Gastrocnemius medialis (tissue), 3 donors: Measurements from ENCODE around the genes DET1, MESP2 and AP3S2.

GRCh38 chr15:86163823-86164781 is 84.4 kb downstream of the AGBL1 start:
- PRO-cap: bidirectional peak, plus-strand start at chr15:86164007, minus-strand start at chr15:86163934; bidirectional peak, plus-strand start at chr15:86164482, minus-strand start at chr15:86164334
- RAMPAGE, long total RNA, 3 experiments: no peak in any of the 3 experiments

DNA sequence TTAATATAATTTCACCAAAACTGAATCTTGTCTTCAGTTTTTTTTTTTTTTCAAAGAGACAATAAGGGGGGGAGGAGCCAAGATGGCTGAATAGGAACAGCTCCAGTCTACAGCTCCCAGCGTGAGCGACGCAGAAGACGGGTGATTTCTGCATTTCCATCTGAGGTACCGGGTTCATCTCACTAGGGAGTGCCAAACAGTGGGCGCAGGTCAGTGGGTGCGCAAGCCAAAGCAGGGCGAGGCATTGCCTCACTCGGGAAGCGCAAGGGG is 792.9 kb downstream of the NTRK3 start:
- PRO-cap: no peak
- RAMPAGE, long total RNA, 3 experiments: no peak in any of the 3 experiments

- PRO-cap: bidirectional peak, plus-strand start at chr15:87949511, minus-strand start at chr15:87949348
- RAMPAGE, long total RNA, 3 experiments: no peak in any of the 3 experiments
These were observed 307.2 kb downstream of the NTRK3 start for GRCh38 chr15:87949240-87949783.

- PRO-cap: no peak
- RAMPAGE, long total RNA, 3 experiments: no peak in any of the 3 experiments
These were observed 65.4 kb downstream of the MRPL46 start for GRCh38 chr15:88401525-88402395.

GRCh38 chr15:88546181-88547116 is at the start of gene DET1:
Gene DET1, minus strand, starts transcription at chr15:88546681.
- PRO-cap: bidirectional peak, plus-strand start at chr15:88546418, minus-strand start at chr15:88546338; bidirectional peak, plus-strand start at chr15:88546719, minus-strand start at chr15:88546665
- RAMPAGE, long total RNA, 3 experiments: no peak in any of the 3 experiments

DNA sequence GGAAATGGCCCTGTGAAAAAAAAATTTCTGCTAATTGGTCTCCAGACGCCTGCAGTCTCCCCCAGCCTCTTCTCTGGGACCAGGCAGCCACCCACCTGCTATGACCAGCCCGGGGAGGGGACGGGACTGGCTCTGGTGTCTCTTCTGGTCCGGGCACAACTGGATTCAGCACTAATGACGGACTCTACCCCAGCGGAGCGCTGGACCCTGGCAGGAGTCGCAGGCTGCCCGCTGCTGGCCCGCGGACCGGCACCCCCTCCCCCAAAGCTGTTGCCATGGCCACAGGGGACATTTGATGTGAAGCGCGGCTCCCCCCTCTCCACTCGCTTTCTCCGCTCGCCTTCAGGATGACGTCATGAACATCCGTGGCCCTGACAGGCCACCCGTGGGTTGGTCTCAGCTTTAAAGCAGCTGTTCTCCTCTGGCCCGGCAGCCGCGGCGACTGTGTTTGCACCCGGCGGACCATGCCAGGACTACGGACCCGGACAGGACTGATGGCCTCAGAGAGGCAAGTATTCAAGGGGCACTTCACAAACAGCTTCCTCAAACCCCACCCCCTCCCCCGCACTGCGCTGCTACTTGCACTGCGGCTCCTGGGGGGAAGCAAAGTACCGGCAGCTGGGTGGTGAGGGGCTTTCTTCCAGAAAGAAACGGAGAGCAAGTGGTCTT is 16.8 kb upstream of the AEN start:
- PRO-cap: no peak
- RAMPAGE, long total RNA, 3 experiments: no peak in any of the 3 experiments

GRCh38 chr15:88626256-88626915 is 5.2 kb downstream of the AEN start:
- PRO-cap: no peak
- RAMPAGE, long total RNA, 3 experiments: no peak in any of the 3 experiments

DNA sequence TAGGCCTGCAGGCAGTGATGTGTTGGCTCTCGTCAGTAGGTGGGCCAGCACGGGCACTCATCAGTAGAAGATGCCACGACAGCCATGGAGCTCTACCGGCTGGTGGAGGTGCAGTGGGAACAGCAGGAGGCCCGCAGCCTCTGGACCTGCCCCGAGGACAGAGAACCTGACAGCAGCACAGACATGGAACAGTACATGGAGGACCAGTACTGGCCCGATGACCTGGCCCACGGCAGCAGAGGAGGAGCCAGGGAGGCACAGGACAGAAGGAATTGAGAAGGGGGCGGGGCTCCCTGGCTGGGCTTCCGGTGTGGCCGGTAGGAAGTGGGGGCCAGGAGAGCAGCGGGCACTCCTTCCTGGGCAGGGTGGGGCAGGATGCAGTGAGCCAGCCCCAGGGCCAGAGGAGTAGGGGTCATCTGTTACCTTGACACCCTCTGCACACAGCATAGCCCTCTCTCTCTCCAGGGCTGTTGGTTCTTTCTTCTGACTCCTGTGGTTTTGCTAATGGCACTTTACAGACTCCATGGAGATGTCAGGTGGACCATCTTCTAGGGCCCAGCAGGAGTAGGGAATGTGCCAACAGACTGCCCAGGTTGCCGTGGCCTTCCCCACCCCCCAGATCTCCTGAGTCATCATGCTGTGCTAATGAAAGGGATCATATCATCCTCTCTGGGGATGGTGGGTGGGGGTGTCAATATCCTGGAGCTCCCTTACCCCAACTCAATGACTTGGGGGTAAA is 8.6 kb upstream of the ISG20 start:
- PRO-cap: no peak
- RAMPAGE, long total RNA, 3 experiments: no peak in any of the 3 experiments

DNA sequence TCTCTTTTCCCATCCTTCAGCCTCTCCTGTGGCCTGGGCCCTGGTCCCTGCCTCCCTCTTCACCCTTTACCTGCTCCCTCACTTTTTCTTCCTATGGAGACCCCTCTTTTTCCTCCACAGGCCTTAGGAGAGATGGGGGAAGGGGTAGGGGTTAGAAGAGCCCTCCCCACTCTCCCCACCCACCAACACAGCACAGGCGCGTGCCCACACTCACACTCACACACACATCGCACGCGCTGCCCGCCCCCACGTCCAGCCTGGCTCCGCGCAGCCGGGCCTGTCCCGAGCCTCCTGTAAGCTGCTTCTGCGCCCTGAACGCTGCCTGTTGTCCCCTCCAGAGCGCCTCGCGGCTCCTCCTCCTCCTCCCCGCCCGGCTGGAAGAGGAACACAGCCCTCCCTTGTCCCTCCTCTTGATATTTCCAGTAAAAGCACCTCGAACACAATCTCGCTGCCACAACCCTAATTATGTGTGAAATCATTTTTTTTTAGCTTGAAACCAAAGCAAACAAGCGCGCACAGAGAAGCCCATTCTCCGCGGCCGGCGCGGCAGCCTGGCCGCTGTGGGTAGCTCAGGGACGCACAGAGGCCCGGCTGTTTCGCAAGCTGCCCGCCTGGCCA is 33.8 kb upstream of the ACAN start:
- PRO-cap: no peak
- RAMPAGE, long total RNA, 3 experiments: no peak in any of the 3 experiments

DNA sequence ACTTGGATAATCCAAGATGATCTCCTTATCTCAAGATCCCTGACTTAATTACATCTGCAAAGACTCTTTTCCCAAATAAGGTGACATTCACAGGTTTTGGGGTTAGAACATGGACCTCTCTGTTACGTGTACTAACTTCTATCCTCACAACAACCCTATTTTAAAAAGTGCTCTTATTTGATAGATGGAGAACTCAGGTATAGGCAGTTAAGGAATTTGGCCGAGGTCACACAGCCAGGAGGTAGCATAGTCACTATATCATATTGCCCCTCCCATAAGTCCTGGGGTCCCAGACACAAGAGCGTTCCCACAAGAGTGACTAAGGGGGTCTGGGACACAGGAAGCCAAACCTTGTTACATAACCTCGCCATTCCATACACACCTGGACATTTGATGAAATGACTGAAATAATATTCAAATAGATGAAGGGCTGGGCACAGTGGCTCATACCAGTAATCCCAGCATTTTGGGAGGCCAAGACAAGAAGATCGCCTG is 70.1 kb upstream of the MFGE8 start:
- PRO-cap: no peak
- RAMPAGE, long total RNA, 3 experiments: no peak in any of the 3 experiments

GRCh38 chr15:89105097-89105549 is 16.9 kb downstream of the ABHD2 start:
- PRO-cap: no peak
- RAMPAGE, long total RNA, 3 experiments: no peak in any of the 3 experiments

DNA sequence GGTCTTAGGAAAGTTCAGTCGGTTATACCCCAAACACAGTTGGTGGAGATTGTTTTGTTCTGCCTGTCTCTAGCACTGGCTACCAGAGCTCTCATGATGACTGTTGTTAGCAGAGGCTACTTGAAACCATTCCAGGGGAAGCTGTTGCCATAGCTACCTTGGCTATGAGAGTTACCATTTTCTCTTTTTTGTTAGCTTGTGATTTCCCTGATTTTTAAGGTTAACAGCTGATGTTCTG is 26.7 kb downstream of the ABHD2 start:
- PRO-cap: no peak
- RAMPAGE, long total RNA, 3 experiments: no peak in any of the 3 experiments

DNA sequence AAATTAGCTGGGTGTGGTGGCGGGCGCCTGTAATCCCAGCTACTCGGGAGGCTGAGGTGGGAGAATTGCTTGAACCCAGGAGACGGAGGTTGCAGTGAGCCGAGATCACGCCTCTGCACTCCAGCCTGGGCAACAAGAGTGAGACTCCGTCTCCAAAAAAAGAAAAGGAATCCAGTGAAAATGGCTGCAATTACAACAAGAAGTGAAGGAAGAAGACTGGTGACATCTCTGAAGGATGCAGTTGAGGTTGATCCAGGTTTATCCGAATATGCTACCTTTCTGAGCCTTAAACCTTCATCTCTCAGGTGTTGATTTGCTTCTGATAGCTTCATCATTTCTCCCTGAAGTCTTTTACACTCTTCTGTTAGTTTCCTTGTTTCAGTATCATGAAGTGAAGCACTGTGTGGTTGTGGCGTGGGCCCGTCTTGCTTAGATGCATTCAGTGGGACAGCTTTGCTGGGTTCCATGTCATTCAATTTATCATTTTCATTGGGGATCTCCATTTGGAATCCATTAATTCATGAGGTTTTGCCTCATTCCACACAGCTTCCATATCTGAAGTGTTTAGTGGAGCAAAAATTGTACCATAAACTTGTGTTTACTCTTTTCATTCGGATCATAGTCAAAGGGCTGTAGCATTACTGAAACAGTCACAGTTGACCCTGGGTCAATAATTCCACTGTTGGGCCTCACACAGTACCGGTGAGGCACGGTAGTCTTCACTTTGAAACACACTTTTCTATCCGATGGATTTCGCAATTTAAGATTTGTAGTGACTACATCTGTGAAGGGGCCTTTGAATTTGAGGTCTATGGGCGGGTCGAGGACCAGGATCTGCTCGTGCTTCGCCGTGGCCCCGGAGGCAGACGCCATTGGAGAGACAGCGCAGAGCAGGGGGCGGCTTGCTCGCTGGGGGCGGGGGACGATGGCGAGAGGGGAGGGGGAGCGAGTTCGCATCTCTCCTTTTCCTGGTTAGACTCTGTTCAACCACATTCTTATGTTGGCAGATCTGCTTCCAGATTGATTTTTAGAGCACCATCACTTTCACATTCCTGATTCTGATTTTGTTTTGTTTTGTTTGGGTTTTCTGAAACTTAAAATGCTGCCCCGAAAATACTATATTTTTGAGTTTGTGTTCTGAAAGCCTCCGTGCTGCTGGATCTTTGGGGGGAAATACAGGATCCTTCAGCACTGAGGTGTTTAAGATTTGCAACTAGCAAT is 20.0 kb downstream of the RLBP1 start:
- PRO-cap: no peak
- RAMPAGE, long total RNA, 3 experiments: no peak in any of the 3 experiments

GRCh38 chr15:89316338-89317296 is 18.0 kb downstream of the POLG start:
- PRO-cap: no peak
- RAMPAGE, long total RNA, 3 experiments: no peak in any of the 3 experiments

DNA sequence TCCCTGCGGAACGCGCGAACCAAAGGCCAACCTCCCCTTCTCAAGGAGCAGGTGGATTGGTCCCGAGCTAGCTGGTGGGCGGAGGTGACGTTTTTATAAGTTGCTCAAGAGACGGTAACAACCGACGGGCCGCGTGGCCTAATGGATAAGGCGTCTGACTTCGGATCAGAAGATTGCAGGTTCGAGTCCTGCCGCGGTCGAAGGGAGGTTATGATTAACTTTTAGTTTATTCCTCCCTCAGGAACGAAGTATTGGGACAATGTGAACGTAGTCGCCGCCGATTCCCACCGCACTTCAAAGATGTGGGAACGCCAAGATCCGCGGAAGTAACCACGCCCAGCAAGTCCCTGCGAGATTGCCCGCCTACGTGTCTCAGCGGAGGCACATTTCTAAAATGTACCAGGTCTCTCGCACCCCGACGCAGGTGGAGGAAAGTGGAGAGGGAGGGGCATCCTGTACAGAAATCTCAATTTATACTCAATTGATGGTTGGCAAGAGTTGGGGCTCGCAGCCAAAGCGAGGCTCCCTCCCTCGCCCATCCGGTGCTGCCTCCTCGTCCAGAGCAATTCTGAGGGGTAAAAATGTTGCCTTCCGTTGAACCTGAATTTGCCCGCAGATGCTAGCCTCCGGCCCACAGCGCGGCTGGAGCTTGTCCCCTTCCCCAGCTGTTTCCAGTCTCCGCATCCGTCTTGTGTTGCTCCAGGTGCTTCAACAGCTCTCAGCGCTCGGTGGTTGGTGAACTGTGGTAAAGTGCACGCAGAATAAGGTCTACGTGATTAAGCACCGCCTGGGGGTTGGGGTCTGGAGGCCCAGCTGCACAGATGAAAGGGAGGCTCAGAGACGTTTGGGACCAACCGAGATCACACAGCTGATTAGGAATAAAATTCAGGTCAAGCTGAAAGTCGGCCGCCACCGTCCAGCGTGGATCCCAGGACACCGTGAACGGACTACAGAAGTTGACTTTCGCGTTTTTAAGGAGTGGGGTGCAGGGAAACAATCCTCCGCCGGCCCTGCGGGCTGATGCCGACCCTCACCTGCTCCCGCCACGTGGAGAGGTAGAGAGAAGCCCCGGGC is 659 bp upstream of the POLG start:
- PRO-cap: bidirectional peak, plus-strand start at position 166 of the sequence, minus-strand start outside the sequence
- RAMPAGE, long total RNA, 3 experiments: no peak in any of the 3 experiments

- PRO-cap: no peak
- RAMPAGE, long total RNA, 3 experiments: no peak in any of the 3 experiments
These were observed 44.1 kb upstream of the POLG start for GRCh38 chr15:89378364-89379416.

DNA sequence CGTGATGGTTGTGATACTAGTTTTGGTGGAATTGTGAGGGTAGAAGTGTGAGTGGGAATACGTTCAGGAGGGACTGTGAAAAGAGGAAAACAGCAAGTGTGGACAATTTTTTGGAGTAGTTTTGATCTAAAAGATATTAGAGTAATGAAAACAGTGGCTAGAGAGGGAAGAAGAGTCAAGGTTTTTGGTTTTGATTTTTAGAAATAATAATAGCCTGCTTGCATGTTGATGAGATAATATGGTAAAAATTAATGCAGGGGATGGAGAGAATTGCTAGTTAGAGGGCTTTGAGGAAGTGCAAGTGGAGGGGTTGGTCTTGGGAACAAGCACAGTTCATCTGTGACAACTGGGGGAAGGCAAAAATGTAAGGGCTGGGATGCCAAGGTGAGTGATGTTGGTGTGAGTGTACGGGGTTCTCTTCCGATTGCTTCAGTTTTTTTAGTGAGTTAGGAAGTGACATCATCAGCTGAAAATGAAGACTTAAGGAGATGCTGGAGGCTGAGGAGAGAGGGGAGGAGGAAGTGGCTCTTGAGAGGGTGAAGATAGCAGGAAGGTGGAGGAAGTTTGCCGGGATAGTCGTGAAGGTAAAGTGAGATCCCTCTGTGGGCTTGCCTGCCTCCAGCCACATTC is 12.6 kb downstream of the TICRR start:
- PRO-cap: no peak
- RAMPAGE, long total RNA, 3 experiments: no peak in any of the 3 experiments

GRCh38 chr15:89776286-89777100 is at the start of gene MESP2:
Gene MESP2, plus strand, starts transcription at chr15:89776332.
- PRO-cap: bidirectional peak, plus-strand start at chr15:89776742, minus-strand start at chr15:89776563
- RAMPAGE, long total RNA, 3 experiments: no peak in any of the 3 experiments

DNA sequence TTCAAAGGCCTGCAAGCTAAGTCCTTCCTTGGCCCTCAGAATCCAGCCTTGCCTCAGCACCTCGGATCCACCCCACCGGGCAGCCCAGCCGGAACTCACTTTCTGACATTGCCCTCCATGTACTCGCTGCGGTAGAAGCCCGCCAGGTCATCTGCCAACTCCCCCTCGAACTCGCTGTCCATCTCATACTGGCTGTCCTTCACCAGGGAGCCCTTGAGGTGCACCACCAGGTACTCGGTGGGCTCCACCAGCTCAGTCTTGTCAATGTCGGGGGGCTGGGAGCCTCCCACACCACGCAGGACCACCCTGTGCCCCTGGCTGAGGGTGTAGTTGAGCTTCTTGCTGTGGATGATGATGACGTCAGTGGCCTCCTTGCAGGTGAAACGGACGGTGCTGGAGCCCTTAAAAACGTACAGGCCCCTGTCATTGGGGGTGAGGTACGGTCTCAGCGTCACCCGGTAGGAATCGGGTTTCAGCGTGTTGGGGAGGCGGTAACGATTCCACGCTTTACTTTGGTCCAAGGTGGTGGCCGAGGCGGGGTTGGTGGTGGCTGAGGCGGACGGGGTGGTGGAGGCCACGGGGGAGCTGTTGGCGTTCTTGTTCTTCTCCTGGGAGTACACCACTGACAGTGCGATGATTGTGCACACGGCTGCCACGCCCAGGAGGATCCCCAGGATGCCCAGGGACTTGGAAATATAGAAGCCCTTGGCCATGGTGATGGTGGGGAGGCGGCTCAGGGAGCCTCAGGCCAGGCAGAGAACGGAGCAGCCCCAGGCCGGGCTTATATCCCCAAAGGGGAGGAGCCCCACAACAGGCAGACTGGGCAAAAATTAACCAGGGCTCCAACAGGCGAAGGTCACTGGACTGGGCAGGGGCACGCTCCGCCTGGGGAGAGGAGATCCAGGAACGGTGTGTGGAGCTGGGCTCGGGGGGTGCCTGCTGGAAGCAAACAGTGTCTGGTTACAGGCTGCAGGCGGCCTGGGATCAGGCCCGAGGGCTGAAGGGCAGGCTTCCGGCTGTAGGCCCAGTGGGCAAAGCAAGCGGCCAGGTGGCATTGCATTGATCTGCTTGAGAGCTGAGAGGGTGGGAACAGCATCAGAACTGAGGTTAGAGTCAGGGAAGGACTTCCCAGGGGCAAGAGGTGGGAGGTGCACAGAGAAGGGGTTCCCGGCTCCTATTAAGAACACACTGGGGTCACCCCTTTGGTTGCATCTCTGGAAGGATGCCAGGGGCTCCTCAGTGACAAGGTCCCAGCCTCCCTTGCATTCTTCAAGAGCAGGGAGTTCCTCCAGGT is 8.3 kb downstream of the ANPEP start:
- PRO-cap: no peak
- RAMPAGE, long total RNA, 3 experiments: no peak in any of the 3 experiments

GRCh38 chr15:89893503-89894626 is at the start of gene AP3S2:
Gene AP3S2, minus strand, starts transcription at chr15:89893994.
- PRO-cap: bidirectional peak, plus-strand start at chr15:89894225, minus-strand start at chr15:89893995
- RAMPAGE, long total RNA, 3 experiments: start-site peak on the minus strand in 3 of 3 experiments, at chr15:89893967-89894000 at its widest, 165 to 265 reads per replicate